Diencephalon (tissue), 2 donors: ENCODE data around the gene CWC15.

GRCh38 chr11:93792837-93793036 is 8.7 kb downstream of the MED17 start:
- RAMPAGE, long total RNA: no peak

DNA sequence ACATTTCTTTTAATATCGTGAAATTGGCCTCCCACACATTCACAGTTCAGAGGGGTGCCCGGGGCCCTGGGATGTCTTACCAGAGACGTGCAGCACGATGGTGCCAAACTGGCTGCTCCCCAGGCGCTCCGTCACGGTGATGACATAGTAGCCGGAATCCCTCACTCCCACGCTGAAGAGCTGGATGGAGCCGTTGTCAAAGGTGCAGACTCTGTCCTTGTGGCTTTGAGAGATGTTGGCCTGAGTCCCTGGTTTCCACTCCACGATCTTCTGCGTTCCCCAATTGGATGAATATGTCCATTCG is 29.5 kb downstream of the VSTM5 start:
- RAMPAGE, long total RNA: no peak

DNA sequence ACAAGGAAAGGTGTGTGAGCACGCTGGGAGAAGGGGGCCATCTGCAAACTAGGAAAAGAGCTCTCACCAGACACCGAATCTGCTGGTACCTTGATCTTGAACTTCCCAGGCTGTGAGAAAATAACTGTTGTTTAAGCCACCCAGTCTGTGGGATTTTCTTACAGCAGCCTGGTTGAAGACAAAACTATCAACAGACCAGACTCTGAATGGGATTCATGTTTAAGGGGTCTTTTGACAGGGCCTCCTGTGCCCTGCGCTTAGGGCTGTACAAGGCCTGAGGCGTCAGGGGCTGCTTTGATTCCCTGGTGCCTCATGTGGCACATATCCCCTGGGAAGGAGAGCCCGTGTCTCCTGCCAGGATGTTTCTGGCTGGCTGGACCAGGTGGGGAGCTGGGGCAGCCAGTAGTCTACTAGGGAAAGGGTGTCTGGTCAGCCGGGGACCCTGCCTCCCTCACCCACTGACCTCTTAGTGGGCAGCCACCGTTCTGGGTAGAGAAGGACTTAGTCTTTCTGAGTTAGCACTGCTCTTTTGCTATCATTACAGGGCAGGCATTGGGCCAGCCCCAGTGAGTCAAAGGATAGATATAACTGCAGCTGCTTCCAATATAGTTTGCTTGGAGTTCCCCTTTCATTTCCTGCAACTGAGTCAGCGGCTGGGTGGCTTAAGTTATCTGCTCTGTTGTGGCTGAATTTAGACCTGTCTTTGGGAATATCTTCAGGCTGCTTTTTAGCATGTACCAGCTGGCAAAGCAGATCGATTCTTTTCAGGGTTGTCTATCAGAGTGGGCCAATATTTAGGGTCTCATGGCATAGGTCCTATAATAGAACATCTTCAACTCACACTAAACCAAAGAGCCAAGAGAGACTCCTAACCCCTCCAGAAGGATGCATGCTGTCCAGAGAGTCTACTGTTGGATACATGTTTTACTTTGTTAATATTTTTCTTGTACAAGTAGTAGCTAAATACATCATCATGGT is 6.4 kb downstream of the PANX1 start:
- RAMPAGE, long total RNA: no peak

DNA sequence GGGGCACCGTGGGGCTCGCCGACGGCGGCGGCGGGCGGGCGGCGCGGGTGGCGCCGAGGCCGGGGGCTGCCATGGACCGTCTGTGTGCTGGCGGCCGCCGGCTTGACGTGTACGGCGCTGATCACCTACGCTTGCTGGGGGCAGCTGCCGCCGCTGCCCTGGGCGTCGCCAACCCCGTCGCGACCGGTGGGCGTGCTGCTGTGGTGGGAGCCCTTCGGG is 700 bp downstream of the FUT4 start:
- RAMPAGE, long total RNA: no peak

- RAMPAGE, long total RNA: no peak
Measured at GRCh38 chr11:94657236-94657656, 90.1 kb downstream of the PIWIL4 start.

DNA sequence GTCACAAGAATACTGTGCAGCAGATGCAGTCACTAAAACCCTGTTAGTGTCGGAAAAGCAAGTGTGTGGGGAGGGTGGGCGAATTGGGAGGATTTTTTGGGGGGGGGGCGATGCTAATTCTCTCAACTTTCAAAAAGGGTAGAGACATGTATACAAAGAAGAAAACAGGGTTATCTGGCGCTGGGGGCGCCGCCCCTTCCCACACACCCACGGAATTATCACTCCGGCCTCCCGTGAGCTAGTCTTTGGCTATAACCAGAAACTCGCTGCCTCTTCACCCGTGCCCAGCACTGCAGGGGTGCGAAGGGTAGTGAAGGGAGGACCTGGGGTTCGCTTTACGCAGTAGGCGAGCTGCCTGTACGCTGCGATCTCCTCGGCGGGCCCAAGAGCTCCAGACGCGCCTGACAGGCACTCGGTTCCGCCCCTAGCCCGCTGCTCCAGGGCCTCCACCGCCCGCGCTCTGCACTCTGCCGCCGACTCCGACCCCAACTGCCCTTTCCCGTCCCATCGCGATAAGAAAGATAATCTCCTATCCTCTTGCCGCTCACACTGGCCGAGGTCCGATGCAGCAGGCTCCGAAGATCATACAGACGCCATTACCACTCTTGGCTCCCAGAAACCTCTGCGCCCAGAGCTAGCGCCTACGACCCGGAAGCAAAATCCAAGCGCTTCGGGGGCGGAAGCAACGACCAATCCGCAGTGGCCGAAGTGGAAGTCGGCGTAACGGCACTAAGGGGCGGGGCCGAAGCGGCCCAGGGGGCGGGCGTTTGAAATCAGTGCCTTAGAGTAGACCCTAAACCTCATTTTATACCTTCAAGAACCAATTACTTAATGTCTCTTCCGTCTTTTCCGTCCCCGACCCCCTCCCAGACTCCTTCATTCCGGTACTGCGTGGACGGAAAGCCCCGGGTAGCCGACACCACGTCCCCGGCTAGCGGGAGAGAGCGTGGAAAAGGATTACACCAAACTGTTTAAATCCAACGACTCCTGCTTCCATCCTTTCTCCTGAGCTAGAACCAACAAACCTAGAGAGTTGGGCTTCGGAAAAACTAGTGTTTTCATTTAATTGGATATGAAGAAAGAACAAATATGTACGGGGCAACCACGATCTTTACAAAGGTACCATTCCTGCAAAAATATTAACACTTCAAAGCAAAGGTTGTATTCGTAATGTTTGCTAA is at the start of gene CWC15:
Gene CWC15, minus strand, starts transcription at position 607 of the 1,181 bp plus-strand sequence.
- RAMPAGE, long total RNA: start-site peak on the minus strand centred at position 617 of the sequence, 28 bp wide, 7,979 and 6,585 reads in 2 replicates; start-site peak on the plus strand centred at position 741 of the sequence, 19 bp wide, 45 and 12 reads in 2 replicates; start-site peak on the plus strand centred at position 903 of the sequence, 69 bp wide, 23 and 12 reads in 2 replicates

GRCh38 chr11:95076518-95076997 is 9.8 kb downstream of the SRSF8 start:
- RAMPAGE, long total RNA: no peak

DNA sequence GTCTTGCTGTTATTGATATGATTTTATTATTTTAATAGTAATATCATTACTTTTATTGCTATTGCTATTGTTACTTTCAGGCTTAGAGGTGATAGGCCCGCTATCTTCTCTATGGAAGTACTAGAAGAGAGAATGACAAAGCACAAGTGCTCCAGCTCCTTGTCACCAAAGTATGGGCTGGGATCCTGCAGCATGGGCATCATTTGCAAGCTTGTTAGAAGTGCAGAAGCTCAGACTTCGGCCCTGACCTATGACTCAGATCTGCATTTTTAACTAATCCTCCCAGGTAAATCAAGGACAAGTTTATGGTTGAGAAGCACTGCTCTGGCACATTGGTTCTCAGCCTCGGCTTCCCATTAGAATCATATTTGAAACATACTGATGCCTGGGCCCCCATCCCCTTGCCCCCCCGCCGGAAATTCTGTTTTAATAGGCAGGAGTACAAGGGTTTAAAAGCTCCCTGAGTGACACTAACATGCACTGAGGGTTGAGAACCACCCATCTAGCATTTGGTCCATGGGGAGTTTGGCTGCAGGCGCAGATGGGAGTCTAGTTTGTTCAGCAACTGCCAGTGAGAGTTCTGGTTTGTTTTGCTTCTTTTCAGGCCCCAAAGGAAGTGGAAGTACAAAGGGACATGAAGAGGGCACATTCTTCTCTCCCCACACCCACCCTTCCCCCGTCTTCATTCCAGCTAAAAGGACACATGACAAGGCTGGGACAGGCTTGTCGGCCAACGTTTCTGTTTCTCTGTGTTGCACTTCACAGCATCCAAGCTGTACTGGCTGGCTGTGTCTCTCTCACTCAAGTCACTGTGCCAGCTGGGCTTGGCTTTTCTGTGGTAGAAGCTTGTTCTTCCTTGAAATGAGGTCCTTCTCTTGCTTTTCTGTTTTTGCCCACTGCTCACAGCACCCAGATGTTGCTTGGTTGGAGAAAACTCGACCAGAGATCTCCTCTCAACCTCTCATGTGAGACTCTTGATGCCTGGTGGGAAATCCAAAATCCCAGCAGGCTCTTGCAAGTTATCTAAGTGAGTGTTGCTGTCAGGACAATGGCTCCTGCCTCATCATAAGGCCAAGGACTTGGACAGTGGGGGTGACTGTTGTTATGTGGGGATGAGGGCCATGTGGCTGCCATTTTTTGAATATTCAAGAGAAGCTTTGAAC is 8.3 kb upstream of the ENDOD1 start:
- RAMPAGE, long total RNA: no peak

DNA sequence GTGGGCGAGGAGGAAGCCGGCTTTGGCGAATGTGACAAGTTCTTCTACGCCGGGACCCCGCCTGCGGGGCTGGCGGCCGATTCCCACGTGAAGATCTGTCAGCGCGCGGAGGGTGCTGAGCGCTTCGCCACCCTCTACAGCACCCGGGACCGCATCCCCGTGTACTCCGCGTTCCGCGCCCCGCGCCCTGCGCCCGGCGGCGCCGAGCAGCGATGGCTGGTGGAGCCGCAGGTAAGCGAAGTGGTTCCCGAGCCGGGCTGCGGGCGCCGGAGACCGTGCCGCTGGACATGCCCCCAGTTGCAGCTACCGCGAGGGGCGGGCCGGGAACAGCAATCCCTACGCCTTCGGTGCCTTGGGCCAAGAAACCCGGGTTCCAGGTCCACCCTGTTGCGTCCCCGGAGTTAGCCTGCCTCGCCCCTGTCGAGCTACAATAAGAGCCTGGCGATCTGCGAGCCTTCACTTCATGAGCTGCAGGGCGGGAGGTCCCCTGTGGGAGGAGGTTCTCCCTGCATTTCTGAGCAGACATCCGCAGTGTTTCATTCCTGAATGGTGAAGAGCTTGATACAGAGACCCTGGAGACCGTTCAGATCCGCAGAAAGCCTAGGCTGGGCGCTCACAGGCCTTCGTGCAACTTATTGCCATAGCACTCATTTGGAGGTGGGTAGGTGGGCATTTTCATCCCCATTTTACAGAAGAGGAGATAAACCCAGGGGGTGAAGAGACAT is 513 bp downstream of the ENDOD1 start:
- RAMPAGE, long total RNA: no peak

DNA sequence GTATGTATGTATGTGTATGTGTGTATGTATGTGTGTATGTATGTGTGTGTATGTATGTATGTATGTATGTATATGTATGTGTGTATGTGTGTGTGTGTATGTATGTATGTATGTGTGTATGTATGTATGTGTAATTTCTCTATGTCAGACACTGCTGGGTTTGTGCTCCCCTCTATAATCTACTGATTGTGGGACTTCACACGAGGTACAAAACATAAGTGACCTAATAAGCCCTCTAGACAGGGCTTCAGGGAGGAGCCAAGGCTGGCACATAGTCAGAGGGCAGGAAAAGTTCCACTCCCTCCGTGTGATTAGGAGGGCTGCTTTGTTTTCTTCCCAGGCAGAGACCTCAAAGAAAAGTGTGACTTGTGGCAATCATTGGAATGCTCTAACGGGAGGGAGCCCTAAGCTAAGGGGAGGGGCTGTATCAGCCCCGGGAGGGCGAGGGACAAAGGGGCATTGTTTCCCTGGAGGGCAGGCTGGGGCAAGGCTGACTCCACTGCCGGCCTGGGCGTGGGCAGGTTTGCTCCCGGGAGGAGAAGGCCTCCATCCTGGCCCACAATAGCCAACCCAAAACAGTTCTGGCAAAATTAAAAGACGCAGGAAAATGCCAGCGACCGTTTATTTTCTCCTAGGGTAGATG is 59.9 kb downstream of the ENDOD1 start:
- RAMPAGE, long total RNA: no peak

DNA sequence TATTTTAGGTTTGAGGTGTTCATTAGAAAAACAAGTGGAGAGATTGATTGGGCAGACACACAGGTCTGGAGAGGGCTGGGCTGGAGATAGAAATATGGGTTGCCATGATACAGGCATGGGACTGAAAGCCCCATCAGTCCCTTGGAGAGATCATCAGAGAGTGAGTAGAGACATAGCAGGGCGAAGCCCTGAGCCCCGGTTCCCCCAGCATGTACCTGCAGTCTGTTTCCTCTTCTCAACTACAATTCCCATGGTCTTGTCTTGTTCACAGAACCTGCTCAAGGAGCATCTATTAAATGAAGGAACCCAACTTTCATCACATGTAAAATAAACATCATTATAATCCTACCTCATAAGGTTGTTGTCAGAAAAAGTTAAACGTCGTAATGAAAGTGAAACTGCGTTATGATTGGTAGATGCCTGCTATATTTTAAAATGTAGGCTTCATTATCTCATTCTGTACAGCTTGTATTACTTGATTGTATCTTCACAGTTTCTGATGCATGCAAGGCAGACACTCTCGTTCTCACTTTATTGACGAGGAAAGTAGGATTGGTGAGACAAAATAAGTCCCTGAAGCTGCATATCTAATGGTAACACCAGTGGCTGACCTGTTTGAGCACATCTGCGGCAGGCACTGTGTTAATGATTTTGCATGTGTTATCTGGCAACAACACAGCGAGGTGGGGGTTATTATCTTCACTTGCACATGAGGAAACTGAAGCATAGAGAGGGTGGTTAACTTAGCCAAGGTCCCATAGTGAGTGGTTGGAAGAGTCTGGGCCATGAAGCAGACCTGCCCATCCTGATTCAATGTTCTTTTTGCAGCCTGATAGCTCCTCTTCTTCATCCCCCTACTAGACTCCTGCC is 63.5 kb downstream of the ENDOD1 start:
- RAMPAGE, long total RNA: no peak

GRCh38 chr11:95291927-95292369 is 60.9 kb upstream of the SESN3 start:
- RAMPAGE, long total RNA: no peak

- RAMPAGE, long total RNA: no peak
Measured at GRCh38 chr11:95443570-95443876, 212.5 kb upstream of the SESN3 start.

GRCh38 chr11:95733852-95734637 is 55.5 kb downstream of the FAM76B start:
- RAMPAGE, long total RNA: no peak

DNA sequence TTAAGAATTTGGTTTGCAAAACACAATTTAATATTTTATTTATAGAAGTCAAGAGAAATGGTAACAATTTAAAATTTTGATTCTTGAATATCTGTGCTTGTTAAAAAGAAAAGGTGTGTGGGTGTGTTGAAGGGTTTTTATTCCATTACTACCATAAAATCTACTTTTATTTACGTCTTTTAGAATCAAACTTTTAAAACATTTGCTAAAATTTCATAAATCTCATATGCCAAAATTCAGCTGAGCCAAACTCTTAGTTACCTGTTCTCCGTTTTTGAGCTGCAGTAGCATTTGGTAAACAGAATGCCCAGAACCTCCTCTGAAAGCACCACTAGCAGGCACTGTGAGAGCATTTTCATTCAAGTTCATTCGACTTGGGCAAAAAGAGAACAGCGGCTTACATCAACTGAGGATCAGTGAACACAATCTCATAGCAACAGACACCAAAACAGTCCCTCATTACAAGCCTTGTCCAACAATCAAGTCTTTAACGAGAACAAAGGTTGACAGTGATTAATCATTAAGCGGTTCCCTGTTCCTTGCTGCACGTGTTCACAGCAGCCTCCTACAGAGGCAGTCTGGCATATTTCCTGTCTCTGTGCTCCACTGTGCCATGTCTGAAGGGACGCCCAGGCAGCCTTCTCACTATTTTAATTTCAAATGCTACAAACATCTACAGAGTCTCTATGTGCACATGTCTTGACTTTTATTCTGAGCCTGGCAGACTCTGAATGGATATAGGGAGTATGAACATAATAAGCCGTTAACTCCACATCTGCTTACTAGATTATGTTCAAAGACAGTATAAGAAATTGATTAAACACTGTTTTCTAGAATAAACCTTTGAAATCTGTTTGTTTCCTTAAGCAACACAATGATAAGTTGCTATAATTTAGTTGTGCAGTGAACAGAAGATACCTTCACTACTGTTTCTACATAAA is 88.2 kb upstream of the MTMR2 start:
- RAMPAGE, long total RNA: no peak

GRCh38 chr11:96016306-96016700 is 92.4 kb upstream of the MTMR2 start:
- RAMPAGE, long total RNA: no peak

- RAMPAGE, long total RNA: no peak
Measured at GRCh38 chr11:96057779-96058284, 133.9 kb upstream of the MTMR2 start.

GRCh38 chr11:96149787-96150397 is 193.1 kb downstream of the MAML2 start:
- RAMPAGE, long total RNA: no peak

GRCh38 chr11:96179660-96180125 is 163.3 kb downstream of the MAML2 start:
- RAMPAGE, long total RNA: no peak

- RAMPAGE, long total RNA: no peak
Measured at GRCh38 chr11:96220058-96220788, 122.8 kb downstream of the MAML2 start.